LNCaP clone FGC (cell line): ENCODE data around the genes TOGARAM2 and PCARE.

DNA sequence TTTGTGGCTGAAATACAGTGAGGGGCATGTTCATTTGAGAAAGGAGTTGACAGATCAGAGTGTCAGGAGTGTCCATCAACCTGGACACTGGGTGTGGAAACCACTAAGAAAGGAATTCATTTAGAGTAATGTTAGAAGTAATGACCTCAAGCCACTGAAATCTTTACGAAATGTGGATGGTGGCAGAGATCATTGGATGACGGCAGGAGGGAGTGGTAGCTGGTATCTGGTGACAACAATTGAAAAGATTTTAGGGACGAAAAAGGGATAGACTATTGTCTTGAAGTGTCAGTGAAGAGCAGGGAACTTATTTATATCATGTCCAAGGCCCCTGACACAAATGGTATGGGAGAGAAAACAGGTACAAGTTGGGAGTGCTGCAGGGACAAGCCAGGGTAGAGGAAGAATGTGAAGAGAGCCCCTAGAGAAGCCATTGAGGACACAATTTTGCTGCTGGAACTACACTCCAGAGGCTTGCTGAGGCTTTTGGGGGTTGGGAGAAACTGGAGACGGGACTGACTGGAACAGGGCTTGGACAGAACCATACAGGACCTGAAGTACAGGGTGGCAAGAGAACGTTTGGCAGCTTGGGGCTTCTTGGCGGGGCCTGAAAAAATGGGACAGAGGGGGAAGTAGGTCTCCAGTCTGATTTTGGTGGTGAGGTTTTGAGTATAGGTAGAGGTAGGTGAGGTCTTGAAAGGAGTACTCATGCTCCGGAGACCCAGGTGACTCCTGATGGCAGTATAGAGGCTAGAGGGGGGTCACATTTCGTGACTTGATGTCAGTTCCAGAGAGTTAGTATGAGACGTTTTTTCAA is 29.9 kb downstream of the WDR43 start:
- RRBS, 2 experiments: no CpG with 5 or more reads among the region's 9 CpGs

GRCh38 chr2:28980909-28981579 is at the start of gene TOGARAM2:
TOGARAM2 (plus strand) TSS chr2:28981298.
- RRBS, 2 experiments: no CpG with 5 or more reads among the region's 13 CpGs

GRCh38 chr2:29012123-29012990 is 31.3 kb downstream of the TOGARAM2 start:
- RRBS, 2 experiments: 63 to 73% methylated on average over 3 of the region's 11 CpGs

- RRBS, 2 experiments: no CpG with 5 or more reads among the region's 8 CpGs
Measured at GRCh38 chr2:29014118-29014621, 33.1 kb downstream of the TOGARAM2 start.

DNA sequence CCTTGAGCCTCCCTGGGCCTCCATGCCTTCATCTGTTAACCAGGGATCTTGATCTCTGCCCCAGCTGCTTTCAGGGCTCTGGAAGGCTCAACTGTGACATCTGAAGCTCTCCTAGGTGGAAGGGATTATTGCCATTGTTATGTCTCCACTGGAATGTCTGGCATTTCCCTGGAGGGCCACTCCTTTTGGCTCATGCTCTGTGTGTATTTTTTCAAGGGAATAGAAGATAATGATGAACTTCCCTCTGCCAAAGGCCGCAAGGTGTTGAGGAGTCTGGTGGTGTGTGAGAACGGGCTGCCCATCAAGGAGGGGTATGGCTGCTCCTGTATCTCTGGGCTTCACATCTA is 41.1 kb downstream of the PCARE start:
- RRBS, 2 experiments: no CpG with 5 or more reads among the region's 2 CpGs

DNA sequence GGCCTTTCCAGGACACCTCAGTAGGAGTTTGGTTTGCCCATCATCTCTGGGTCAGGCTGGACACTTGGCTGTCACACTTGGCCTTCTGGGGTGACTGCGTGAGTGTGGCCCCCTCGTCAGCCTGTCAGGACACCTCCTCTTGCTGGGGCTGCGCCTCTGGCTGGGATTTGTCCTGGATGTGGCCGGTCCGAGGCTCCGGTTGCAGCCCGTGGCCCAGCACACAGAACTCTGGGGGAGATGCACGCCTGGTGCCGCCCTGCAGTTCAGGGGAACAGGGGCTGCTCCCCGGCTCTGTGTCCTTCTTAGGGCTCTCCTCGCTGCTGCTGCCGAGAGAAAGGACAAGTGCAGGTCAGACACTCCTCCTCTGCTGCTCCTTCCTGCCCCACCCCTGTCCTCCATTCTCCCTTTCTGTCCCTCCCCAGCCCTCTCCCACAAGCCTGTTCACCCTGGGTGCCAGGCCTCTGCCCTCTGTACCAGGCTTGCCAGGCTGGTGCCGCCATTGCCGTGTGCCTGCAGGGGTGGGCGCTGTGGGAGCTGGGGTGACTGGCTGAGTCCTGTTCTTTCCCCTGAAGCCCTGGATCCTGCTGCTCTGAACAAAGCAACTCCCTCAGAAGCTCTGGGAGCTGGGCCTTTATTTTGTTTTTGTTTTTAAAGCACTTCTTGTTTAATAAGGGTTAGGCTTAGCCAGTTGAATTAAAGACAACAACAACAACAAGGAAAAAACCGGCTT is 9.4 kb downstream of the PCARE start:
- RRBS, 2 experiments: 87 to 92% methylated on average over 4 of the region's 16 CpGs

GRCh38 chr2:29074352-29074699 is at the start of gene PCARE:
PCARE (minus strand) TSS chr2:29074523.
- RRBS, 2 experiments: no CpG with 5 or more reads among the region's 6 CpGs

DNA sequence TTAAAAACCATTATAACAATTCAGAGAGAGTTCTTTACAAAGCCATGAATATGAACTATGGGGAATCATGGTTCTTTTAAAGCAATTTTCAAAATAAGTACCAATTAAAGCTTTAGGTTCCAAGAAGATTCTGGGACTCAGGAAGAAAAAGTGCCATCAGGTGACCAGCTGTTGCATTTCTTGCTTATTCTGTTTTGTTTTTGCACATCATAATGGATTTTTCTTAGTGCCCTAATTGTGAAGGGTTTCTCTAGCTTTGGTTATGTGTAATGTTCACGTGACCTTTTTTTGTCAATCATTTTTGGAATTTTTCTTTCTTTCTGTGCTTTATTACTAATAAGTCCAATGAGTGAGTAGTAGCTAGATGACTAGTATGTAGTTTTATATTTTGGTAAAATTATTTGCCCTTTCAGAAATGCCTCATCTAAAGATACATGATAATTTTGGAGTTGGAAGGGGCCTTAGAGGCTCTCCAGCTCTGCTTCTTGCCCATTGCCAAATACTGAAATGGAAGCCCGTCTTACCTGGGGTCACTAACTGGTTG is 66.9 kb downstream of the CLIP4 start:
- RRBS, 2 experiments: no CpG with 5 or more reads among the region's 2 CpGs

- RRBS, 2 experiments: 85 to 94% methylated on average over 5 of the region's 26 CpGs
Measured at GRCh38 chr2:30232651-30233238, 1.4 kb downstream of the LBH start.

DNA sequence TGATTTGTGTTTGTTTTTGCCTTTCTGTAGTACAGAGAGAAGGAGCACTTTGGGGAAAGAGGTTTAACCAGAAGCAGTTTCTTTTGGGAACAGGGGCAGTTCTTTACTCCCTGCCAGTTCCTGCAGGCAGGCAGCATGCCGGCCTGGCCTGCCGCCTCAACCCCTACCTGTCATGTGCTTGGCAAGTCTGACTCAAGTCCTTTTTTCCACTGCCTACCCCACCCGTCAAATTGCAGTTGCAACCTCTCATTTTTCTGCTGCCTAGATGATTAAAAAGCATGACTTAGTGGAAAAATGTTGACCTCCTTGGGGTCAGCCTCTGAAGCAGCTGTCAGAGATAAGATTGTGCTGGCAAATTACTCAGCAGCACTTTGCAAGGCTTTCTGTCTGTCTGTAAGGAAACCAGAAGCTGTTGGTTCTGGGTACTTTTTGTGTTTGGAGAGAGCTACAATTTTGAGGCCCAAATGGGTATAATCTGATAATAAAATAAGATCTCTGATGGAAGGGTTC is 21.7 kb downstream of the LBH start:
- RRBS, 2 experiments: no CpG with 5 or more reads among the region's 3 CpGs

- RRBS, 2 experiments: no CpG with 5 or more reads among the region's 6 CpGs
Measured at GRCh38 chr2:30359769-30360224, 87.2 kb upstream of the LCLAT1 start.

DNA sequence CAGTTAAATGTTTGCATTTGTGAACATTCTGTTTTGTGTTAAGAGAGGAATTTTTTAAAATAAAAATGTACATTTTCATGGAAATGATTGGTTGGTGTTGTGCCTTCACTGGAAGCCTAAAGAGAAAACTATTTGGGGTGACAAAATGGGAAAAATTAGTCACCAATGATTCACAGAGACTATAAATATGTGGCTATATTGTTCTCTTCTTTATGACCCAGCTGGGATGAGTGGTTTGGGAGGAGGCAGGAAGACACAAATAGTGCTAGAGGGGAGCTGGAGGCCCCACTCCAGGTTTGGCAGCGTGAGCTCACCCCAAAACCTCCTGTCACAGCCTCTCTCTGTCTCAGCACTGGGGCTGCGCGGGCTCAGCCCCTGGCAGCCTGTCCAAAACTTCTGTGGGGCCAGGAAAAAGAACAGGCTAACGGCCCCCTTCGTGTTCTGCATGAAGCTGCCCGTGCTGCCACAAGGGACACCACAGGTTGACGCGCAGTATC is 73.2 kb upstream of the LCLAT1 start:
- RRBS, 2 experiments: no CpG with 5 or more reads among the region's 8 CpGs

DNA sequence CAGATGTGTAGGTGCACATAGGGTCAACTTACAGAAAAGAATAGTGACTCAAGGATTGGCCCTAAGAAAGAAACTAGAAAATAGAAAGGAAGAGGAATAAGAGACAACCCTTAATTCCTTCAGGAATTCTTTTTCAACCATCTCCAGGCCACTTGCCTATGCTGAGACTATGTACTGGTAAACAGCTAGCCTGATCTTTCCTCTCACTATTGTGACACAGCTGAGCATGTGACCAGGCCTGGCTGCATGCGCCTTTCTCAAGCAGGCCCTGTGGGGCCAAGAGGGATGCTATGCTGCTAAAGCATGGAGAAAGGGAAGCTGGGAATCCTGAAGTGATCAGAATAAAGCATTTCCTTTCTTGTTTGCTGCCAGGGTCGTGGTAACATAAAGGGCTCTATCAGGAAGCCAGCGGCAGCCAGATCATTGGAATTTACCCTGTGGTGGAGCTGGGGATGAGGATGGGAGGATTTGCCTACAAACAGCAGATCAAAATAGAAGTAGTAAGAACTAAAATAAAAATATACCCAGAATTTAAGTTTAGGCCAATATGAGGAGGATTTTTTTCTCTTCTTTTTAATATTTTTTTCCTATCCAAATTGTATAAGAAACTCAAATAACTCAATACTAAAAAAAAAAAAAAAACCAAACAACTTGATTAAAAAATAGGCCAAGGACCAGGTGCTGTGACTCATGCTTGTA is 29.7 kb upstream of the LCLAT1 start:
- RRBS, 2 experiments: no CpG with 5 or more reads among the region's 3 CpGs

- RRBS, 2 experiments: 35 to 60% methylated on average over 20 of the region's 33 CpGs
Measured at GRCh38 chr2:31137188-31137648, 1.0 kb downstream of the GALNT14 start.

DNA sequence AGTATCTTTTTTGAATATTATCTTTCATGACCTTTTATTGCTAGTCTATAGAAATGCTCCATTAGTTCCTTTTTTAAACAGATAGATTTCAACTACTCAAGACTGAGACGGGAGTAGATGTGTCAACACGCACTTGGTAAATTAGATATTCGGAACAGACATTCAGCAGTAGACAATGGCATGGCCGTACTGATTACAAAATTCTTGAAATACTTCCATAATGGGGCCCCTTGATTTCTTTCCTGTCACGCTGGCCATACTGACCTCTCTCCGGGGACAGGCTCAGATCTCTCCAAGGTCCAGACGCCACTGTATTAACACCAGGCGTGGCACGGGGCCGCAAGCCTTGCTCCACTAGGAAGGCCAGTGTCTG is 2.5 kb upstream of the EHD3 start:
- RRBS, 2 experiments: 90 to 93% methylated on average over 2 of the region's 10 CpGs

DNA sequence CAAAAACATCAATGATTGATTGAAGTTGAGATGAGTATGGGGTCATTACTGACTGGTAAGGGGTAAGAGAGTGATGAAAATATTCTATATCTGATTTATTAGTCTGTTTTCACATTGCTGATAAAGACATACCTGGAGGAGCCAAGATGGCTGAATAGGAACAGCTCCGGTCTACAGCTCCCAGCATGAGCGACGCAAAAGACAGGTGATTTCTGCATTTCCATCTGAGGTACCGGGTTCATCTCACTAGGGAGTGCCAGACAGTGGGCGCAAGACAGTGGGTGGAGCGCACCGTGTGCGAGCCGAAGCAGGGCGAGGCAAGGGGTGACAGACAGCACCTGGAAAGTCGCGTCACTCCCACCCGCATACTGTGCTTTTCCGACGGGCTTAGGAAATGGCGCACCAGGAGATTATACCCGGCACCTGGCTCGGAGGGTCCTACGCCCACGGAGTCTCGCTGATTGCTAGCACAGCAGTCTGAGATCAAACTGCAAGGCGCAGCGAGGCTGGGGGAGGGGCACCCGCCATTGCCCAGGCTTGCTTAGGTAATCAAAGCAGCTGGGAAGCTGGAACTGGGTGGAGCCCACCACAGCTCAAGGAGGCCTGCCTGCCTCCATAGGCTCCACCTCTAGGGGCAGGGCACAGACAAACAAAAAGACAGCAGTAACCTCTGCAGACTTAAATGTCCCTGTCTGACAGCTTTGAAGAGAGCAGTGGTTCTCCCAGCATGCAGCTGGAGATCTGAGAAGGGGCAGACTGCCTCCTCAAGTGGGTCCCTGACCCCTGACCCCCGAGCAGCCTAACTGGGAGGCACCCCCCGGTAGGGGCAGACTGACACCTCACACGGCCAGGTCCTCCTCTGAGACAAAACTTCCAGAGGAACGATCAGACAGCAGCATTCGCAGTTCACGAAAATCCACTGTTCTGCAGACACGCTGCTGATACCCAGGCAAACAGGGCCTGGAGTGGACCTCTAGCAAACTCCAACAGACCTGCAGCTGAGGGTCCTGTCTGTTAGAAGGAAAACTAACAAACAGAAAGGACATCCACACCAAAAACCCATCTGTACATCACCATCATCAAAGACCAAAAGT is 82.0 kb upstream of the XDH start:
- RRBS, 2 experiments: no CpG with 5 or more reads among the region's 31 CpGs

- RRBS, 2 experiments: no CpG with 5 or more reads among the region's 5 CpGs
Measured at GRCh38 chr2:31849330-31849900, 161.4 kb downstream of the MEMO1 start.

DNA sequence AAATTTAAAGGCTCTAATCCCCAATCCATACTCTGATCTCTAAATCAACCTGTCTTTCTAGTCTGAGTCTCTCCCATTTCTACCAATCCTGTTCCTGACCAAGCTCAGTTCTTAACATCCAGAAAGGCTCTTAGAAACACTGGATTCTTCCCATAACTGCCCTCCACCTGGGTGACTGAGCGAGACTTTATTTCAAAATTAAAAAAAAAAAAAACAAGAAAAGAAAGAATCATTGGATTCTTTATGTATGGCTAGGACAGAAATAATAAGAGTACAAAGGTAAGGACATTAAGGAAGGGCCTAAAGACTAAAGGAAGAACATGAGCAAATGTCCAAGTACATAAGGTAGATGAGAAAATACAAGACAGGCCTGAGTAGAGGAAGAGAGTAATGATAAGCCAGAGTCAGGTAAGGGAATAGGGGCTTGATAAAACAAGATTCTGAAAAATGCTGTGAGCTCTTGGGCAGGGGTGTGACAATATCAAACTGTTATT is 76.5 kb downstream of the MEMO1 start:
- RRBS, 2 experiments: no CpG with 5 or more reads among the region's 1 CpG

- RRBS, 2 experiments: no CpG with 5 or more reads among the region's 3 CpGs
Measured at GRCh38 chr2:32219923-32220590, 44.6 kb downstream of the NLRC4 start.

DNA sequence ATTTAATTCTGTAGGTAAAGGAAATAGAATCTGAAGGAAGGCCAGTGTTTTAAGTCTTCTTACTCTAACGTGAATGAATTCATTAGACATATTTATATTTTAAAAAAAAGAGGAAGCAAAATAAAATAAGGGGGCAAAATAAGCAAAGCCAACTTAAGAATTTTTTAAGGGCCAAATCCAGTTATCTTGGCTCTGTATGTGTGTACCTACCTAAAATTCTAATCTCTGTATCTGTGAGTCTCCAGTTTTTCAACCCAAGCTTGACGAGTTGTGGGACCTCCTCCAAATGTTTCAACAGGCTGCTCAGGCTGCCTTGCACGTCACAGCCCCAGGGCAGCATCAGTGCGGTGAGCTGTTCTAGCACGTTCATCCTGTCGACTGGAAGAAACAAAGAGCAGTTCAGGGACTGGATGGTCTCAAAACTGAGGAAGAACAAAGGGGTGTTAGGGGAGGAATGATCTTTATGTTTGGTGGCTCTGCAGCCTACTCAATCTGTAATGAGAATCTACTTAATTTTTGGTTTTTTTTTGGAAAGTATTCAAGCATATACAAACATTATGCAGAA is 29.4 kb downstream of the NLRC4 start:
- RRBS, 2 experiments: no CpG with 5 or more reads among the region's 6 CpGs